SP-49 (cell line): ENCODE data around the genes PKD1L1 and C7orf57.

GRCh38 chr7:47570427-47571137 lies 11.3 kb downstream of the TNS3 start:
- PRO-cap = no peak

DNA sequence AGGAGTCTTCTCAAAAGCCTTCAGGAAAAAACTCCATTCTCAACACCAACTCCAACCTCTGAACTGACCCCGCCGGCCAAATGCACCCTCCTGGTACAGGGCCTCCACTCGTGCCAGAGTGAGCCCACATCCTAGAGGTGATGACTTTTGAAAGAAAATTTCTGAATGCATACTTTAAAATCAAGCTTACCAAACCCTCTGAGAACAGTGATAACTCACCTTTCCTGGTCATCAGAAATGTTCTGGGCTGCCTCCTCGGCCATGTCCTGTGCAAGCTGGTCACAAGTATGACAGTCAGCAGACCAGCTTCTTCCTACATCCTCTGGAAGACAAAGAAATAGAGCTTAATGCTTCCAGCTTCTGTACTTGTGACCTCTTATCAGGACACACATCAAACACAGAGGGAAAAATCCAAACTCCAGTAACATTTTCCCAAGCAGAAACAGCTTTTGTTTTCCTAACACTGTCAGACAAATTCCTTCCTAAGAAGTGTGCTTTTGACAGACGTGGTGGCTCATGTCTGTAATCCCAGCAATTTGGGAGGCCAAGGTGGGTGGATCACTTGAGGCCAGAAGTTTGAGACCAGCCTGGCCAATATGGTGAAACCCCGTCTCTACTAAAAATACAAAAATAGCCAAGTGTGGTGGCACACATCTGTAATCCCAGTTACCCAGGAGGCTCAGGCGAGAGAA lies at the start of gene PKD1L1:
Gene PKD1L1, minus strand, starts transcription at position 289 of the 692 bp plus-strand sequence.
- PRO-cap = no peak

- PRO-cap = no peak
These were observed 8.6 kb downstream of the HUS1 start for GRCh38 chr7:47970950-47971175.

GRCh38 chr7:47971970-47972298 lies 7.5 kb downstream of the HUS1 start:
- PRO-cap = no peak

DNA sequence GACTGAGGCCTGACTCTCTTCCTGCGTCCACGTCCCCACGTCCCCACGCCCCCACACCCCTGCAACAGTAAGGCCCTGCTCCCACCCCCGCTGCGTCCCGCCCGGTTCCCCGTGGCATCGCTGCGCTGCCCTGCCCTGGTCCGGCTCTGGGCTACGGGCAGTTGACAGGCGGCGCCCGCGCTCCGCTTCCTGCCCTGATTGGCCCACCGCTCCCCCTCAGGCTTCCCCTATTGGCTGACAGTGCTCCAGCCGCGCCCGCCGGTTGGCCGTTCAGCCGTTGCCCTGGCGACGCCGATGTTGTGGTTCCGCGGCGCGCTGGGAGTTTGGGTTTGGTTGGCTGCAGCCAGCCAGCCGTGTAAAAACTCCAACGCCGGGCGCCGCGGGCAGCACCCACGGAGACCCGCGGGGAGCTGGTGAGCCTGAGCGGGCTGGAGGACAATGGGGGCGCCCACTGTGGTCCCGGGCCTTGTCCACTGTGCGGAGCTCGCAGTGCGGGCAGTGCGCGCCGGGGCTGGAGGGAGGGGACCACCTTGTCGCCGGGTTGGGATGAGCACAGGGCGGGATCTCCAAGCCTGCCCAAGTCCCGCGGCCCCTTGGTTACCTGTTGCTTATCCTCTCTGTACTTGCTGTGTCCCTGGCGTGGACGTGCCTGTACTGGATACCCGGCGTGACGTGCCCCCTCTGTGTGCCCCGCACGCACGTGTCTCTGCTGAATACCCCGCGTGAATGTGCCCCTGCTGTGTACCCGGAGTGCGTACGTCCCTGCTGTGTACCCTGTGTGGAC lies at the start of gene C7orf57:
Gene C7orf57, plus strand, starts transcription at position 326 of the 784 bp plus-strand sequence.
- PRO-cap = no peak

GRCh38 chr7:48496804-48497129 lies 325.5 kb downstream of the ABCA13 start:
- PRO-cap = no peak

- PRO-cap = no peak
These were observed 800 bp upstream of the VWC2 start for GRCh38 chr7:49772455-49773220.

DNA sequence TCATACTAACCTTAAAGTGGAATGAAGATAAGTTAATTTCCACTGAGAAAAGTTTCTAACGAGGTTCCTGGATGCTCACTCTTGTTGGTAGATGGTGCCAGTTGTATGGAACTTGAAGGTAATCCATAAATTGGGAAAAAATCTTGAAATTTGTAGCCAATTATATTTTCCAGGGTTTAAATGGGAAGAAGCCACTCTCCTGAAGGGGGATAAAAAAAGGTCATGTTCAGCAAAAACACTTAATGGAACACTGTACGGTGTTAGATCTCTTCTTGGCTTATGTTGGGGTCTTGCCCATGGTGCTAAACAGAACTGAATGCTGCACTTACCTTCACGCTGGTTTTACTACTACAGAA lies 24.5 kb downstream of the SPATA48 start:
- PRO-cap = unidirectional peak, plus-strand start at position 61 of the sequence

- PRO-cap = no peak
These were observed 98.0 kb upstream of the IKZF1 start for GRCh38 chr7:50206263-50207186.

- PRO-cap = no peak
These were observed 8.3 kb downstream of the IKZF1 start for GRCh38 chr7:50312621-50313347.

DNA sequence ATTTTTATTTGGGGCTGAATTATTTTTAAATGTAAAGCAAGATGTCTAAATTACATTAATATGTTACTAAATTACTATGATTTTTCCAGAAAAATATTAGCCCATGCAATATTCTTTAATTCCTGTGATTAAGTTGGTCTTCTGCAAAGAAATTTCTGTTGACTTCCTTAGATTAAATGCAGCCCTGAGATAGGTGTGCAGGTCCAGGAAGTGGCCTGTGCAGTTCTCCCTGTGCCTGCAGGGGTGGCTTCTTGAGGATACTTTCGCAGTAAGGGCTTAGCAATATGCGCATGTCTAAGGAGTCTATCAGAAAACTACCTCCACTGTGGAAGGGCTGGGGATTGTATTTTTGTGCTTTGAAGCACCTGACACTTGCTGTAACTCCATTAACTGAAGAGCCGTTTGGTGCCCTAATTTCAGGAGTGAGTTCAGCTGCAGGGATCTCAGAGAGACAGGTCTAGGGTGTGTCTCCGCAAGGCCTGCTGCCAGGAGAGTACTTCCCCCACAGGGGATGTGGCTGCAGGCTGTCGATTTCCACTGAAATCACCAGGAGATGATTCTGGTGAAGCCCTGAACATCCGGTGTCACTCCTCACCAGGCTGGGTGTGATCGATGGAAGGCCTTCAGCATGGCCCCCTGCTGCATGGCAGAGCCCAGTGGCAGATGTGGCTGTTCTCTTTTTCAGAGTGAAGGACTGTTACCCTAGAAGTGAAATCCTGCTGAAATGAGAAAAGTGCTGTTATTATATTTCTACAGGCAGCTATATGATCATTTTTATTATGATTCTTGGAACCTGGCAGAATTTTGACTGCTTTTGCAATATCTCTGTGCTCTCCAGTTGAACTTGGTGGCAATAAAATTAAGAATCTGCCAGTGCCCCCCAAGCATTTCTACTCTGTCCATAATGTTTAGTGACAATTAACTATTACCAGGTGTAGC lies 35.6 kb downstream of the IKZF1 start:
- PRO-cap = no peak

GRCh38 chr7:50342567-50343140 lies 38.1 kb downstream of the IKZF1 start:
- PRO-cap = no peak

DNA sequence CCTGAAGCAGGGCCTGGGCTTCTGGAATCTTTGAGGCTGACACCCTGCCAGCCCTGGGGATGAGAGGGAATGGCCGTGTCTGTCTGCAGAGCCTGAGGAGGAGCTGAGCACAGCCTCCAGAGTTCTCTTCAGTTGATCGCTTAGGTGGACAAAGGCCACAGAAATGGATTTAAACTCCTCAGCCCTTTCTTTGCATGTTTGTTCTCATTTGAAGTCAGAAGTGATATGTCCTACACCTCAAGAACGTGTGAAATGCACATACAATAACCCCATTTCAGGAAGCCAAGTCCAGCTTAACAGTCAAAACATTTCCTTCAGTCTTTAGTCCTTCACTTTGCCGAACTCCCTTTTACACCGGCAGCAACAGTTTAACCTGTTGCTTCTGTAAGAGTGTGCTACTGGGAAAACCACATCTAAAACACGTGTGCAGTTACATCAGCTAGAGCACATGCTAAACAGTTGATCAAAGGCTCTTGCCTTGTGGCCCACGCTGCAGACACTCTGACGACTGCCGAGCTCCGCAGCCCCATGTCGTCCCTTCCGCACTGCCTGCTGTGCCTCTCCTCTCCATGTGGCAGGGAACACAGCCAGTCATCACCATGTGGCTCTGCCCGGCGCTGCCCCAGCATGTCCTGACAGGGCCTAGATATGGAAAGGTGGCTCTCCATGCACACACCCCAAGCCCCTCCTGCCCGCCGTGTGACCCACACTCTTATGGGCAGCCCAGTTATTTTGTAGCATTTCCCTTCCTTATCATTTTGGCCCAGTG lies 55.9 kb downstream of the IKZF1 start:
- PRO-cap = no peak

DNA sequence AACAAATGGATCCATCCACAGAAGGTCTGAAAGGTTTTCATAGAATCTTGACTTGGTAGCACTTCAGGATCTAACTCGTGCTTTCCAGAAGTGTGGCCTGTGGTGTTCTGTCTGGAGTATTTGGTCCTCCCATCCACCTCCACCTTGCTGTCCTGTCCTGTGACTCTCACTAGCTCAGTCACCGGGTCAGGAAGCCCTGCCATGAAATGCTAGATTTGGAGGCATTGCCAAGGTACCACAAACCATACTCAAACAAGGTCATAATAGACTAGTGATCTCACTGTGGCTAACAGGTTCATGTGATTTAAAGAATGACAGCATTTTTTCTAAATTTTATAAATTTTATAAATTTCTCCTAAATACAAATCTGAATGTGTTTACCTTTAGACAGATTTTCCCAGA lies 59.2 kb downstream of the IKZF1 start:
- PRO-cap = no peak

GRCh38 chr7:50560815-50561292 lies 4.4 kb downstream of the DDC start:
- PRO-cap = no peak

- PRO-cap = no peak
These were observed 51.0 kb upstream of the DDC start for GRCh38 chr7:50616143-50616670.

DNA sequence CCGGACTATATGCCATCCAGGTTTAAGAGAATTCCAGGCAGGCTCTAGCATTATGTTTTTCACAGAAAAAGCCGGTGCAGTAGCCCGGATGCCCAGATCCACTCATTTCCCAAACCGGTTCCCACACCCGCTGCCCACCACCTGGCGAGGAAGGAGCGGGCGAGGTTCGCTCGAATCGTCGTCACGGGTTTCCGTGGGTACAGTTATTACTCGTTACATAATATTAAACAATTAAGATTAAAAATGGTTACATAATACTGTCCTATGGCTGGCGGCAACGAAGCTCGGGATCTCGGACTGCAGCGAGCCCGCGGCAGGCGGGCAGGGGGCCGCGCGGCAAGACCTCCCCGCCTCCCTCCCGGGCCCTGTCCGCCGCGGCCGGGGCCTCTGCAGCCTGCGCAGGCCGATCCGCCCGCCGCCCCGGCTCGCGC lies 740 bp downstream of the GRB10 start:
- PRO-cap = no peak

- PRO-cap = no peak
These were observed 9.1 kb upstream of the GRB10 start for GRCh38 chr7:50791646-50792395.

- PRO-cap = no peak
These were observed 30.1 kb upstream of the GRB10 start for GRCh38 chr7:50812828-50813239.

GRCh38 chr7:51082069-51082521 lies 234.5 kb downstream of the COBL start:
- PRO-cap = no peak